Ishikawa (cell line): ENCODE measurements around a stretch of chr4.

DNA sequence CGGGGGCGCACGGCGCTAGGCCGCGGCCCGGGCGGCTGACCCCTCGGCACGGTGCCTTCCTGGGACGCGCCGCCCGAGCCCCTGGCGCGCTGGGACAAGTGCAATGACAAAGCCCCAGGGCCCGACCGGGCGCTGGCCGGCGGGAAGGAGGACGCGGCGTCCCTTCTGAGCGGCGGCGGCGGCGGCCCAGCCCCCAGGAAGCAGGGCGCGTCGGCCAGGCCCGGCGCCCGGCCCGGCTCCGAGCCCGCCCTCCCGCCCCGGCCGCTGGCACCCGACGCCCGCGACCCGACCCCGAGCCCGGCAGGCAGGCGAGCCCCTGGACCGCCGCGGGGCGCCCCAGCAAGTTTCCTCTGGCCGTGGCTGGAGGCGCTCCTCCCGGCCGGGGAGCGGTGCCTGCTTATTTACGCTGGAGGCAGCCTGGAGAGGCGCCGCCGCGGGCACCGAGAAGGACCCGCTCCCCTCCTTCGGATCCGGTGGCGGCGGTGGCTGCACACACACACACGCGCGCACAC is 892 bp downstream of the IRF2 start:
- RRBS, result 1% methylated on average over 40 of the region's 72 CpGs

DNA sequence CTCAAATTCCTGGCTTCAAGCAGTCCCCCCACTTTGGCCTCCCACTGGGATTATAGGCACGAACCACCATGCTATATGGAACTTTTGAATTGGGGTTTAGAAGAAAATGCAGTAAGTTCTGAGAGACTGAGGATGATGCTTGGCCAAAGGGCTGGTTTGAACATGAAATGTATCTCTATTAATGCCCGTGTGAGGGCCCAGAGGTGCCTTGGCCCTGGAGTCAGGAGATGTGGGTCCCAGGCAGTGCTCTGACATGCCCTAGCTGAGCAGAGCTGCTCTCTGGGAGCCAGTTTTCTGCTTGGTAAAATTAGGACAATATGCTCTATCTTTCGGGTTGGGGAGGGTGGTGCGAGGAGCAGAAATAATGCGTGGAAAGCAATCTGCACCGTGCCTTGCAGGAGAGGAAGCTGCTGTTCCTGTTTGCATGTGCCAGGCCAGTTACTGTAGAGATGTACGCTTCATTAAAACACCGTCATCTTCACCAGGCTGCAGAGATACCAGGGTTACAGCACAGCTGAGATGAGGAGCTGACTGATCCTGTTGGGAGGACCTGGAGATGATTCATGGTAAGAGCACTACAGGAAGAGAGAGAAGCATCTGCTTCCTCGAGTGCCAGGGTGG is 29.4 kb upstream of the IRF2 start:
- RRBS, result no CpG with 5 or more reads among the region's 9 CpGs

GRCh38 chr4:184750717-184751623 is 17.1 kb upstream of the CENPU start:
- RRBS, result no CpG with 5 or more reads among the region's 13 CpGs

DNA sequence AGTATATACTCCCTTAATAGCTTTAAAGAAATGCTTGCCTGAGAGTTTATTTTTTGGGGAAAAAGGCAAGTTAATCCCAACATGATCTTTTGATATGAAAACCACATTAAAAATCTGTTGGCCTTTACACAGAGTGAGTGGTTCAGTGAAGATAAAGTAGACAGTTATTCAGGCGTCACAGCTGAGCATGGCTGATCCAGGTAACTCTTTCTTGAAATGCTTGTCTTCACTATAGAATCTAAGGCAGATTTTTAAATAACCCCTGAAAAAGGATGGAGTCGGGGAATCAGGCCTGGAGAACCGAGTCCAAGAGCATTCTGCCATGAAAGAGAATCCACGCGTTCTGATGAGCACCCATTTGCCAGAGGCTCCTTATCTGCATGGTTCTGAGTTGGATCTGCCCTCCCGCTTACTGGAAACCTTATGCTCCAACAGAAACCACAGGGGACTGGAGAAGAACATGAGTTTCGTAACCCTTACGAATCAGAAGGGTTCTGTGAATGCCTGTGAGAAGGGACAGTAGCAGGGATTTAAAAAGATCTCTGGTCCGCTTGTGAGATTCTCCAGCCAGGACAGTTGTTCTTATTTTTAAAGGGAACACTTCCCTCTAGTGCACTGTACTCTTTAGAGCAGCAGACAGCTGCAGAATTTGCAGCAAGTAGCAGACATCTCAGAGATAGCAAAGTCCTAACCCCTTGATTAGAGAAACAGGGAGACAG is 22.4 kb upstream of the CENPU start:
- RRBS, result no CpG with 5 or more reads among the region's 9 CpGs

- RRBS, result no CpG with 5 or more reads among the region's 12 CpGs
Measured at GRCh38 chr4:184761937-184762754, 28.2 kb upstream of the CENPU start.

DNA sequence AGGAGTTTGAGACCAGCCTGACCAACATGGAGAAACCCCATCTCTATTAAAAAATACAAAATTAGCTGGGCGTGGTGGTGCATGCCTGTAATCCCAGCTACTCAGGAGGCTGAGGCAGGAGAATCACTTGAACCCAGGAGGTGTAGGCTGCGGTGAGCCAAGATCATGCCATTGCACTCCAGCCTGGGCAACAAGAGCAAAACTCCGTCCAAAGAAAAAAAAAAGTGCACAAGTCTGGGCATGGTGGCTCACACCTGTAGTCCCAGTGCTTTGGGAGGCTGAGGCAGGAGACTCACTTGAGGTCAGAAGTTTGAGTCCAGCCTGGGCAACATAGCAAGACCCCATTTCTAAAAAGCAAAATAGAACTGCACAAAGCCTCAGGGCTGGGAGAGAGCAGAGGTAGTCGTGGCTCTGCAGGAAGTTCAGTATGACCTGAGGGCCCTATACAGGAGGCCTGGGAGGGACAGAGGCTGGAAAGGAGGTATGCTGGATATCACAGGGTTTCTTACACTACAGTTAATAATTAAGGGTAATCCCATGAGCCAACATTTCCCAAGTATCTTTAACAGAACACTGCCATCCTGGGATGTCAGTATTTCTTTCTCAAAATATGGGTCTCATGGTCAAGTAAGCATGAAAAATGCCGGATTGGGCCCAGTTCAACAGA is 38.0 kb downstream of the ACSL1 start:
- RRBS, result no CpG with 5 or more reads among the region's 5 CpGs

GRCh38 chr4:184810464-184811255 is 15.1 kb downstream of the ACSL1 start:
- RRBS, result no CpG with 5 or more reads among the region's 18 CpGs

- RRBS, result no CpG with 5 or more reads among the region's 11 CpGs
Measured at GRCh38 chr4:184838610-184839352, 13.0 kb upstream of the ACSL1 start.

DNA sequence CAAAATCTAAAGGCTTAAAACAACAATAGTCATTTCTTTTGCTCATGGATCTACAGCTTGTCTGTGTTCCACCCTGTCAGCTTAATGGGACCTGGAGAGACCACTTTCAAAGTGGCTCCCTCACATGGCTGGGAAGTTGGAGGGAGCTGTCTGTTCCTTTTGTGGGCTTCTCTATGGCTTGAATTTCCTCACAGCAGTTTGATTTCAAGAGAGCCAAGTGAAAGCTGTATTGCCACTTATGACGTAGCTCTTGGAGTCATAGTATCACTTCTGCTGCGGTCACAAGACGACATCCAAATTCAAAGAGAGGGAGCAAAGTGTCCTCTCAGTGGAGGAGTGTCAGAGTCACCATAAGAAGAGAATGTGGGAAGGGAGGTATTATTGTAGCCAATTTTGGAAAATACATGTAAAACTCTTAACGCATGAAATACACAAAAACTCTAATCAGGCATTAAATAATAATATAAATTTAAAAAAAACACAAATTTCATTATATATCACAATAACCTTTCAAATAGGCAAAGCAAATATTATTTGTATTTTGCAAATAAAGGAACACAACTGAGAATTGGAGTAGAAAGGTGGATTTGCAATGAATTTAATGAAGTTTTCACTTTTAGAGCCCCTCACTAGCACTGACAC is 22.9 kb upstream of the ACSL1 start:
- RRBS, result no CpG with 5 or more reads among the region's 4 CpGs

GRCh38 chr4:184882288-184882873 is 56.6 kb upstream of the ACSL1 start:
- RRBS, result no CpG with 5 or more reads among the region's 11 CpGs

DNA sequence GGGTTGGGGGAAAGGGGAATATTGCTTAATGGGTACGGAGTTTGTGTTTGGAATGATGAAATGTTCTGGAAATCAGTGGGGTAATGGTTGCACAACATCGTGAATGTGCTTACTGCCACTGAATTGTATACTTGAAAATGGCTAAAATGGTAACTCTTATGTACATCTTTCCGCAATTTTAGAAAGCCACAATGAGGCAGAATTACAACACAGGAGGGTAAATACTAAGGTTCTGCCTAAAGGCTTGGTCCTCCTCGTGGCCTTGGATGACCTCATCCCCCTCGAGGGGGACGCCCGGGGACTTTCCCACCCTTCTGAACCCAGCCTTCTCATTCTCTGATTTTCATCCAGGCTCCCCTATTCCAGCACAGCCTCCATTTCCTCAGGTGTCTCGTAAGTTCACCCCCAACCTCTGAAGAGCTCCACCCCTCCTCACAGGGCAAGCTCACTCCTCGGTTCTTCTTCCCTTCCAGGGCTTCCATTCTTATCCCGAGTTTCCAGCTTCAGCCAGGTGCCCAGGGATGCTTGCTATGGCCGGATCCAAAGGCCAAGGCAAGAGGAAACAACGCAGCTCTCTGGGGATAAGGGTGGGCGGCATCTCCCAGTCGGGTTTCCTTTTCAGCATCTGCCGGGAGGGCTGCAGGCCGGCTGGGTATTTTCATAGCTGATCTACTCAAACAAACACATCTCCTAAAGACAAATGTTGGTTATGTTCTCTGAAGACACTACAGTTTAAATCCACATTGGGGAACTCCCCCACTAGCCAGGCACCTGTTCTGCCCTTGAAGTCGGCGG is 71.3 kb upstream of the ACSL1 start:
- RRBS, result 85% methylated on average over 4 of the region's 18 CpGs

DNA sequence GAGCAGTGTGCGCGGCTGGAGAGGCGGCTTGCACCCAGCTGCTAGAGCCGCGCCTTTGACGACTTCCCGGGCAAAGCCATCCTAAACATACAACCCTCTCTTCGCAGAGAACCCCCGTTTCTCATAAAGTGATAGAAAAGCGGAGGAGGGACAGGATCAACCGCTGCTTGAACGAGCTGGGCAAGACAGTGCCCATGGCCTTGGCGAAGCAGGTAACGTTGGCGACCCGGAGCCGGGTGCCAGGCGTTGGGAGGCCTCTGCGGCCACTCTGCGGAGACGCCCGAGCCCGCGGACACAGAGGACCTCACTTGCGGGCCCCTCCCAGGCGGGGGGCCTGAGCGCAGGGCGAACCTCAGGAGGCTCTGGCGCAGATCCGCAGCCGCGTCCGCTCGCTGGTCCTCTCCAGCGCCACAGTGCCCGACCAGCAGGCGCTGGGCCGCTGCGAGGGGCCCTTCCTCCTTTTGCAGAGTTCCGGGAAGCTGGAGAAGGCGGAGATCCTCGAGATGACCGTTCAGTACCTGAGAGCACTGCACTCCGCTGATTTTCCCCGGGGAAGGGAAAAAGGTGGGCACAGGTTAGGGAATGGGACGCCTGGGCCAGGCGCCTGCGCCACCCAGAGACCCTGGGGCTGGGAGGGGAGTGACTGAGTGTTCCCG is 1.1 kb downstream of the HELT start:
- RRBS, result 1% methylated on average over 5 of the region's 49 CpGs

- RRBS, result no CpG with 5 or more reads among the region's 15 CpGs
Measured at GRCh38 chr4:185145318-185146072, 2.4 kb downstream of the SLC25A4 start.

DNA sequence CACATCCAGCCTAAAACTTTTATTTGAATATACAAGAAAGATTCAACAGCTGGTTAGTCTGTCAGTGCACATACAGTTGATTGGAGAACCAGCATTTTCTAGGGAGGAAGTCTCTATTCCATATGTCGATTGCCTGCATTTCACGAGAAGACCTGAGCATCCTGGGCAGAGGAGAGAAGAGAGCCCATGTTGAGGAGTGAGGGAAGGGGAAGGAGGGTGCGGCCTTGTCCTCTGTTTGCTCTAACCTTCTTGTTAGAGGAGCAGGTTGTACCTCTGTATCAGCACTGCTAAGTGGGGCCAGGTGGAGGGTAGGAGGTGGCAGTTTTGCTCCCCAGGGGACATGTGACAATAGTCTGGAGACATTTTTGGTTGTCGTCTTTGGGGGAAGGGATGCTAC is 90.9 kb downstream of the LRP2BP start:
- RRBS, result no CpG with 5 or more reads among the region's 4 CpGs

DNA sequence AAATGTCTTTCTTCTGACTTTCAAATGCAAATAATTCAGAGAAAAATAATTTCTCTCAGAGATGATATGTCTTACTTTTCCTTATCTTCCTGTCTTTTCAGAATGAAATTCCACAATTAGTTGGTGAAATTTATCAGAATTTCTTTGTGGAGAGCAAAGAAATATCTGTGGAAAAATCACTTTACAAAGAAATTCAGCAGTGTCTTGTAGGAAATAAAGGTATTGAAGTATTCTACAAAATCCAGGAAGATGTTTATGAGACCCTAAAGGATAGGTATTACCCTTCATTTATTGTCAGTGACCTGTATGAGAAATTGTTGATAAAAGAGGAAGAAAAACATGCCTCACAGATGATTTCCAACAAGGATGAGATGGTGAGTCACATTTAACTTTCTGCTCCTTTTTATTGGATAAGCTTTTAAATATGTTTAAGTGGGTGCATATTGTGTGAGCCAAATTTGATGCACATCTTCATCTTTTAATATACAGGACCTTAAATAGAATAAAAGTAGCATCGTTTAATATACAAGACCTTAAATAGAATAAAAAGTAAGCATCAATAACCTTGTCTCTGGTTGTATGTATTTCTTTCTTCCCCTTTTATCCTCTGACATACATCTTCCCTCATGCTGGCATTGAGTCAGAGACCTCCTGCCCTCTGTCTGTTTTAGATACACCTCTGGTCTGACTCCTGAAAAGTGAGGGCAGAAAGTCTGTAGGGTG is 72.1 kb downstream of the LRP2BP start:
- RRBS, result no CpG with 5 or more reads among the region's 1 CpG

DNA sequence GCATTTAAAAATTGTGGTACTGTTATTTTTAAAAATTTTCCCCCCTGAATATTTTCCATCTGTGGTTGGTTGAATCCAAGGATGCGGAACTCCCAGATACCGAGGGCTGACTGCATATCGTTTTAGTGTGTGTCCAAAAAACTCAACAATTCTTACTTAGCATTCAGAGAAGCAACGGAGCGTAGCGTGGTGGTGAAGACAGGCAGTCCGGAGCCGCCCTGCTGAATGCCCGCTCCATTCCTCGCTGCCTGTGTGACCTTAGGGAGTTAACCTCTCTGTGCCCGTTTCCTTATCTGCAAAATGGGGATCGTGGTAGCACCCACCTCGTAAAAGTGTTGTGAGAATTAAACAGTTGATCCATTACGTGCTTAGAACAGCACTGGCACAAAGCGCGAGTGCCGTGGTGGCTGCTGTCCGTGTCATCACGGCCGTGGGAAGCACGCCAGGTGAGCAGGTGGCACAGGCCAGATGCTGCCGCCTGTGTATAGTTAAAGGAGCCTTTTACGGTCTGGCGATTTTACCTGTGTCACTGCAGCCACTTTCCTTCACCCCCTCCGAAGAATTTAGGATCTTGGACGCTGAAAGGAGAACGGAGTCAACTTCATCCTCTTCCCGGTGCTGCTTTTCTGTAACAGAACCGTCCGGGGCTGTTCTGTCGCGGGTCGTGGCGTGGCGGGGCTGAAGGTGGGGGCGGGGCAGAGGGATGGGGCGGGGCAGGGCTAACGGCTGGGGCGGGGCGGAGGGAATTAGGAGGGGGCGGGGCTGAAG is 925 bp downstream of the CCDC110 start:
- RRBS, result no CpG with 5 or more reads among the region's 41 CpGs

DNA sequence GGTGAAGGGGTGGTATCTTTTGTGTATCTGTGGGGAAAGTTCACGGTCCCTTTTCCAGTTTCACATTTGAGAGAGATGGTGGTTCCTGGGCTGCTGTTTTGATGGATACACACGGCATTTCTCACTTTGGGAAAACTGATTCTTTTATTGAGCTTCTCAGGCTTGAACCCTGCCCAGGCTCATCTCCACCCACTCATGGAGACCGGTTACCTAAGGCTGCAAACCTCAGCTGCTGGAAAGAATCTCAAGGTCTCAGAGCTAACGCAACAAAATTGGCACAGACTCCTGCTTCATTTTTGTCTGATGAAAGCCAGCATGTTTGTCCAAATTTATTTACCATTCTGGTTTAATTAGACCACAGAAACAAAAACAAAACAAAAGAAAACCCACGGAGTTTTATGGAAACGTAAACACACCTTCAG is 56.3 kb upstream of the PDLIM3 start:
- RRBS, result no CpG with 5 or more reads among the region's 6 CpGs

DNA sequence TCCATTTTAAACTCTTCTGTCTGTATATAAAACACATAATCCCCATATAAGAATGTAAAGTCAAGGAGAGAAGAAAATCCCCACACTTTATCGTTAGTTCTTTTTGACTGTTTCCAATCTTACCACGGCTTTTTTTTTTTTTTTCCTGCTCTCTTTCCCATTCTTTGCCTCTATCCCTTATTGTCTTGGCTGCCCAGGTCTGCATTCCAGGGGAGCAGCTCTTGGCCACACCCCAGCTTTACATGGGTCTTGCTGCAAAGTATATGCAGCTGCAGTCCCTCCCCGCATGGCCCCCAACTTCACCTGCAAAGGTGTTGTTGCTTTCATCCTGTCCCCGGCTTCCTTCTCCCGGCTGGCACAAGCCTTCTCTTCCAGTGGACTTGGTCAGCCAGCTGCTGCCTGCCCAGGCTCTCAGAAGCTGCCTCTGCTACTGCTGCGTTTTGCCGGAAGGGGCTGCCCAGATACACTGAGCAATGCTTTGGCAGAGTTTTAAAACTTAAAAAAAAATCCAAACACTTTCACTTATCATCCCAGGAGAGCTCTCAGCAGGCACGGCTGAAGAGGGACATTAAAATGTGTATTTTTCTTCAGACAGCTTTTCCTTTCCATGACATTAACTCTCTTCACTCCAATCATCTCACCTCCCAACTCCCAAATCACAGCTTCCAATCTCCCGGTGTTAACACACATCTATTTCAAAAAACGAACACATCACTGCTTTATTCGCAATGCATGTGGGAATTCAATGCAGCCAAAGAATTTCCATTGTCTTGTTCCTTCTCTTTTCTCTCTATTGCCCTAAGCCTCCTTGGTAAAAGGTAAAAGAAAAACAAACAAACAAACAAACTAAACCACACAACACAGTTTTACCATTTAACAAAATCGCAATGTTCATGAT is 121.3 kb upstream of the PDLIM3 start:
- RRBS, result 41% methylated on average over 3 of the region's 12 CpGs

DNA sequence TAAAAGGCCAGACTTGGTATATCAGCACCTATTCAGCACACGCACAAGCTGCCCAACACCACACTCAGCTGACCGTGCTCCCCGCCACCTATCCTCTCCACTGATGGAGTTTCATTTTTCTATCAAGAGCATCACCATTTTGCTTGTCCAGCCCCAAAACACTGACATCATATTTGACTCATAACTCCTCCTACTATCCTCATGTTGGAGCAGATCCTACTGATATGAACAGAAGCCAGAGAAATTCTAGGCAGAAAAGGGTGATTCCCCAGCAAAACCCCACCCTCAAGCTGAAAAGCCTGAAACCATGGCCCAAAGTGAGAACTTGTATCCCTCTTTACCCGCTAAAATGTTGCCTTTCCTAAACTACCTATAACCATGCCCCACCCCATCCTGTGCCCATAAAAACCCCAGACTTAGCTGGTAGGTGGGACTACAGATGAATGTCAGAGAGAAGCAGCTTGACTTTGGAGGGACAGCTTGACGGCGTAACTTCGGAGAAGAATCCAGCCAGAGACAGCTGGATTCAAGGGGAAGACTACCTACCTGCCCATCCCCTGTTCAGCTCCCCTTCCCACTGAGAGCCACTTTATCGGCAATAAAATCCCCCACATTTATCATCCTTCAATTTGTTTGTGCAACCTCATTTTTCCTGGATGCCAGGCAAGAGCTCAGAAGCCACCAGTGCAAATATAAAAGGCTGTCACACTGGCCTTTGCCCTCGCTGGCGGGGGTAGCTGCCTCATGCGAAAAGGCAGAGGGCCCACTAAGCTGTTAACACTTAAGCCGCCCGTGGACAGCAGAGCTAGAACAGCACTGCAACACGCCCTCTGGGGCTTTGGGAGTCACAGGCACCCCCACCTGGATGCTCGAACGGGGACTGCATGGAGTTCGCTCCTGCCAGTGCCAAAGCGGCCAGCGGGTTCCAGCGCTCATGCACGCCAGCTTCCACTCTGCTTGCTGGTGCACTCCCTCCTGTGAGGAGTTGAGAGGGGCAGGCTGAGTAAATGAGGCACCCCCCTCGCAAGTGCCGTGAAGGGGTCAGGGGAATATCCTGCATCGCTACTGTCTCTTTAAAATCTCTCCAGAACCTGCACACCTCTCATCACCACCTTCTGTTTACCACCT is 99.8 kb downstream of the SORBS2 start:
- RRBS, result no CpG with 5 or more reads among the region's 24 CpGs

DNA sequence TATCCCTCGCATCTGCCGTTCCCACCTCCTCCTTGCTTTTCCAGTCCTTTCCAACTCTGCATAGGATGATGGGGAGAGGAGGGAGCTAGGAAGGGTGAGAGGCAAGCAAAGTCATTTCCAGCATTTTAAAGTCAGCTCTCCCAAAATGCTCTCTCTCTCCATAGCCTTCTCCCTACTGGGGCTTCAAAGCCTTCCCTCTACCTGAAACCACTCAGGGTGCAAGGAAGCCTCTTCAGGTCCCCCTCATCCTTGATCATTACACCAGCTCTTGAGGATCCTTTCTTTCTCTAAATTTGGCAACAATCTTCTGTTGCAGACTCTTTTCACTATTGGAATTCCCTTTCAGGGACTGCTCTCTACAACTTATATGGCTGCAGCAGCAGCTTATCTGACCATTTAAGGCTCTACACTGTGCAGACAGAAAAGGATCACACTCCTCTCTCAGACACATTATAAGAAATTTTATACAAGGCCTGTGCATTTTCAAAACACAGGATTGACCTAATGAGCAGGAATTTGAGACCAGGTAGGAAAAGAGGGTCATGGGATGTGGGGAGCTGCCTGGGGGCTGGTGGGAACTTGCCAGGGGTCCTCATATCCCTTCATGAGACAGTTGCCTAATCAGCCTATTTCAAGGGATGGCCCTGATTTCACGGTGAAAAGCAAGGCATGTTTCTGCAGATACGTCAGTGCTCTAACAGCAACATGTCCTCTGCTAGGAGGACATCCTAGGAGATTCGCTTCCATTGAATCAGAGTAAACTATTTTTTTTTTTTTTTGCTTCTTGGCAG is 77.2 kb downstream of the SORBS2 start:
- RRBS, result no CpG with 5 or more reads among the region's 5 CpGs